Left common carotid artery plus branches (tissue), 1 donor: ENCODE data around the genes CLSTN2 and TFDP2.

GRCh38 chr3:139358723-139359460 lies 15.1 kb downstream of the MRPS22 start:
- PRO-cap = no peak

DNA sequence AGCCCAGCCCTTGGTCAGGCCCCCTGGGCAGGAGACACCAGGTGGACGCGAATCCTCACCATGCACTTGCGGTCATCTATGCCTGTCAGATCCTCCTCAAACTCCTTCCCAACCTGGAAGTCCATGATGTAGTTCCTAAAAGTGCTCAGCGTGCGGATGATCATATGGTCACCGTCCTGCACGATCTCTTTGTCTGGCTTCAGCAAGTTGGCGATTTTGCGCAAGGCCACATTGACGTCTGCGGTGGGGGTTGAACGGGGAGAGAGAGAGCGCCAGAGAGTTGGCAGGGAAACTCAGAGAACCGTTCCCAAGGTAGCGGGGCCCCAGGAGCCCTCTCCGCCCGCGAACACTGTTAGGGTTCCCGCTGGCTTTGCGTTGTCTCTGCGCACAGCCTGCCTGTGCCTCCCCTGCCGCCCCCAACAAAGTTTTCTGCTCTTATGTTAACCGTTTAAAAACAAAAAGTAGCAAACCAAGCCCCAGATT lies 779 bp downstream of the RBP1 start:
- PRO-cap = no peak

DNA sequence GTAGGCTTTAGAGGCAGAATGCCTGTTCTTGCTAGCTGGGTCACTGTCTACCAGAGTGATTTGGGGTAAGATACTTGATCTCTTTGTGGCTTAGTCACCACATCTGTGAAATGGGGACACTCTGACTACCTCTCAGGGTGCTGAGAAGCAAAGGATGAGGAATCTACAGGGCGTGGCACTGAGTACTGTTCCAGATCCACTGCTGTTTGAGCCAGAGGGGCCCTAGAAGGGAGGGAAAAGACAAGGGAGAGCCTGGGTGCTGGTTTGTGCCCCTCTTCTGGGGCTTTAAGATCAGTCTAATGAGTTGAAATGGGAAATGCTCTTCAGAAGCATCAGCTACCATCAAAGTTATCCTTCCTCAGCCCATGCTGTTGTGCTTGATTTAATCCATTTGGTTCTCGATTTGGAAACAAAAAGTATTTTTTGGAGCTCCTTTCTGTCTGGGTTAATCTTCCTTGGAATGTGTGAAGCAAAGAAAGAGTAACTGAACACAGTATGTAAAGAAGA lies 2.6 kb upstream of the RBP1 start:
- PRO-cap = no peak

DNA sequence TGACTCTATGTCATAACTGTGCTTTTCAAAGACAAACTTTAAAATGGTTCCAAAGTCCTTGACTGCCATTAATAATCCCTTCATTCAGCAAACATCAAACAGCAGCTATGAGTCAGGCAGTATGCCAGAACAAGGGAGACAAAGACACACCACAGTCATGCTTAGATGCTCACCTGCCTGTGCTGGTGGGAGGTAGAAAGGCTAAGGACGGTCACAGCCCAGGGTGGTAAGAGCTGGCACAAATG lies 23.1 kb downstream of the NMNAT3 start:
- PRO-cap = no peak

- PRO-cap = no peak
Observed at GRCh38 chr3:139934812-139935851, at the start of gene CLSTN2. TSS of gene CLSTN2 (plus strand) at chr3:139935185.

DNA sequence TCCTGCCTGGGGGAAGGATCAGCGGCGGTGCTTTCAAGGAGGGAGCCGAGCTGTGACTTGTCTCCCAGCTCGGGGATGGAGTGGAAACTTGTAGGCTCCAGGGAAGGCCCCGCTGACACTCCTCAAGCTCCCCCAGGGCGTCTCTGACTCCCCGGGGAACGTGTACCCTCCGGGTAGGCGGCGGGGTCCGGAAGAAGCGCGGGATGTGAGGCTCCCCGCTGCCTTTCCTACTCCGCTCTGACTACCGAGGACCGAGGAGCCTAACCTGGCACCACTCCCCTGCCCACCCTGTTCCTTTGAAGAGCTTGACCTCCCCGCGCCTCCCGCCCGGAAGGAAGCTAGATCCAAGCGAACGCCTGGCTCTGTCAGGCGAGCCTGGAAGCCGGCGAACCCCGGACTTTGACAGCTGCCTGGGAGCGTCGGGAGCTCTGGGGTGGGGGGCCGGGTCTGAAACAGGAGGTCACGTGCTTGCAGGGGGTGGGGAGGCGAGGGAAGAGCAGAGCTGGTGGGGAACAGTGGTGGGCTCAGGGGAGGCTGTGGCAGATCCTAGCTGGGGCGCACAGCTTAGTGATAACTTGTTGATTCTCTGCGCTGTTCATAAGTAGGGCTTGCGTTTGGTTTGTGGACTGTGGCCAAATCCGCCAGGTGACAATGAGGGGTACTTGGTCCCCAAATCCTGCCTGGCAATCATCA lies 1.0 kb downstream of the CLSTN2 start:
- PRO-cap = no peak

- PRO-cap = no peak
Observed at GRCh38 chr3:140910736-140911263, 30.8 kb upstream of the SLC25A36 start.

DNA sequence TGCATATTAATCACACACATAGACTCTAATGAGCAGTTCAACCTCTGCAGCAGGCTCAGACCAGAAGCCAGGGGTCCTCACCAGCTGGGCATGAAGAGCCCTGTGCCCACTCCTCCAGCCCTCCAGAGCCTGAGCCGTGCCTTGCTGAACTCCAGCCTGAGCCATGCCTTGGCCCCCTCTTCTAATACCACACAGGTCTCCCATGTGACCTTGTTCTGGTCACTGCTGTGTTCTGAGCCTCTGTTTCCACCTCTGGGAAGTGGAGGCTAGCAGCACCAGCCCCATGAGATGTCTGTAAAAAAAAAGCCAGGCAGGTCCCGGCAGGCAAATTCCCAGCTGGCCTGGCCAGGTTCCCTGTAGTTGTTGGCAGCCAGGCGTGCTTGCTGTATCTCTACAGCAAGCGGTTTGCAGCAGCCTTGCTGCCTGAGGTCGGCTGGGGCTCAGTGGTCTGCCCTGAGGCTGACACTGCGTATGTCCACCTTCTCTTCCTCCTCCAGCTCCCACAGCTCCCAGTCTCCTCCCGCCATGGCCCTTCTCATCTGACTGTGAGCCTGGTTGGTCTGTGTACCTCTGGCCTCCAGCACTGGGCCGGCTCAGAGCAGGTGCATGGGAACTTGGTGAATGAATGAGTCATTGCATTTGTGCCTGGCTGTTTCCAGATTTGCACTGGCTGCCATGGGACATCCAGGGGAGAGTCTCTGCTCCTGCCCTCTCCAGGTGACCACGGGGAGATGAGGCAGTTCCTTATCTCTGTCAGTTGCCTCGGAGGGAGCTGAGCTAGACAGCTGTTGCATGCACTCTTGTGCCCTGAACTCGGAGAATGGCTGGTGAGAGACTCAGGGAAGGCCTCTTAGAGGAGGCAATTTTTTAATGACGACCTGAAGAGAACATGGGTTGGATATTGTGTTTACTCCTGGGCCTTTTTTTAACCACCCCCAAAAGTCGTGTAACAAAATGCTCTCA lies 42.8 kb downstream of the SPSB4 start:
- PRO-cap = no peak

DNA sequence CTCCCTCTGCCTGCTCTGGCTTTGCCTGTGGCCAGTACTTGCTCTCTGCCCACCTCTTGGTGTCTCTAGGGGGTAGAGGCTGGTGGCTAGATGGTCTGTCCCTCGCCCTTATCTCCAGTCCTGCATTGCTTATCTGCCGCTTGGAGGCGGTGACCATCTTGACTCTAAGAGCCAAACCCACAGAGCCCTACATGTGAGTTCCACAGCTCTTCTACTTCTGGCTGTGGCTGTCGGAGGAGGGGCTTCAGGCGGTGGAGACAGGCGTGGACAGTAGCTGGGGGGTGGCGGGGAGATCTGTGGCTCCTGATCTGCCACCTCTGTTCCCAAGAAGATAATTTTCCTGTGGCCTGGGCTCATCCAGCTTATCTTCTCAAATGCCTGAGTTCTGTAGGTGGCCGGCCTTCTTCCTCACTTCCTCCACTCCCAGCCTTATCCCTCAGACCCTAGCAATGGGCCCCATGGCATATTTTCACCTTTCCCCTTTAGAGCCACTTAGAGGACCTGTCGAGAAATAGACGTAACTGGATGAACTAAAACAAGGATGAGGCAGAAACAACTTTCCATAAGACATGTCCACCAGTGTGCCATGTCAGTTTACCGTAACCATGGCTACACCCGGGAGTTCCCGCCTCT lies 55.5 kb upstream of the ZBTB38 start:
- PRO-cap = no peak

DNA sequence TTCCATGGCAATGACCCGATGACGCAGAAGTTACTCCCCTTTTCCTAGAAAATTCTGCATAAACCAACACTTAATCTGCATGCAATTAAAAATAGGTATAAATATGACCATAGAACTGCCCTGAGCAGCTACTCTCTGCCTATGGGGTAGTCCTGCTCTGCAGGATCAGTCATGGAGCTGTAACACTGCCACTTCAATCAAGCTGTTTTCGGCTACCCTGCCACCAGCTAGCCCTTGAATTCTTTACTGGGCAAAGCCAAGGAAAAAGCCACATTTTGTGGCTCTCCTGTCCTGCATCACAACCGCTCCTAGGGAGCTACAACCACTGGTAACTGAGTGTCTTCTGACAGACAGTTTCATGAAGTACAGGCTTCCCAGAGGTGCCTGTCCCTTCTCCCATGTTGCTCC lies 54.9 kb upstream of the ZBTB38 start:
- PRO-cap = no peak

DNA sequence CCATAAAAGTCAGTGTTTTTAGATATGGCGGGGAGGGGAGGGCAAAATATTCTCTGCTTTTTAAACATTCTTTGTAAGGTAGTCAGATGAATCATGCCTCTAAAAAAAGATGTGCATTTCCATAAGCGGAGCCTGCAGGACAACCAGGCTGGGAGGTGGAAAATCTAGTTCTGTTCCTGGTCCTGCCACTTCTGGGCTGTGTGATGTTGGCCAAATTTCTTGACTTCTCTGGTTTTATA lies 7.2 kb upstream of the ZBTB38 start:
- PRO-cap = no peak

- PRO-cap = bidirectional peak, plus-strand start at chr3:141487730, minus-strand start at chr3:141487624; unidirectional peak, minus-strand start at chr3:141487822
Observed at GRCh38 chr3:141487478-141488267, 846 bp downstream of the RASA2 start.

GRCh38 chr3:141529592-141530115 lies 42.8 kb downstream of the RASA2 start:
- PRO-cap = no peak

- PRO-cap = no peak
Observed at GRCh38 chr3:141591834-141593174, 105.5 kb downstream of the RASA2 start.

DNA sequence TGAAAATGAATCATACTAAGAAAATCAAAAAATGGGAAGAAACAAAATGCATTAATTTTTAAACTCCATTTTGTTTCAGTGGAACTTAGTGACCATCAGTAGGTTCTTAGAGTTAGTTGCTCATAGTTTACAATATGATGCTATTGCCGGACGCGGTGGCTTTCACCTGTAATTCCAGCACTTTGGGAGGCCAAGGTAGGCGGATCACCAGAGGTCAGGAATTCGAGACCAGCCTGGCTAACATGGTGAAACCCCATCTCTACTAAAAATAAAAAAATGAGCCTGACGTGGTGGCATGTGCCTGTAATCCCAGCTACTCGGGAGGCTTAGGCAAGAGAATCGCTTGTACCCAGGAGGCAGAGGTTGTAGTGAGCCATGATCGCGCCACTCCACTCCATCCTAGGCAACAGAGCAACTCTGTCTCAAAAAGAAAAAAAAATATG lies 43.1 kb downstream of the ATP1B3 start:
- PRO-cap = no peak

DNA sequence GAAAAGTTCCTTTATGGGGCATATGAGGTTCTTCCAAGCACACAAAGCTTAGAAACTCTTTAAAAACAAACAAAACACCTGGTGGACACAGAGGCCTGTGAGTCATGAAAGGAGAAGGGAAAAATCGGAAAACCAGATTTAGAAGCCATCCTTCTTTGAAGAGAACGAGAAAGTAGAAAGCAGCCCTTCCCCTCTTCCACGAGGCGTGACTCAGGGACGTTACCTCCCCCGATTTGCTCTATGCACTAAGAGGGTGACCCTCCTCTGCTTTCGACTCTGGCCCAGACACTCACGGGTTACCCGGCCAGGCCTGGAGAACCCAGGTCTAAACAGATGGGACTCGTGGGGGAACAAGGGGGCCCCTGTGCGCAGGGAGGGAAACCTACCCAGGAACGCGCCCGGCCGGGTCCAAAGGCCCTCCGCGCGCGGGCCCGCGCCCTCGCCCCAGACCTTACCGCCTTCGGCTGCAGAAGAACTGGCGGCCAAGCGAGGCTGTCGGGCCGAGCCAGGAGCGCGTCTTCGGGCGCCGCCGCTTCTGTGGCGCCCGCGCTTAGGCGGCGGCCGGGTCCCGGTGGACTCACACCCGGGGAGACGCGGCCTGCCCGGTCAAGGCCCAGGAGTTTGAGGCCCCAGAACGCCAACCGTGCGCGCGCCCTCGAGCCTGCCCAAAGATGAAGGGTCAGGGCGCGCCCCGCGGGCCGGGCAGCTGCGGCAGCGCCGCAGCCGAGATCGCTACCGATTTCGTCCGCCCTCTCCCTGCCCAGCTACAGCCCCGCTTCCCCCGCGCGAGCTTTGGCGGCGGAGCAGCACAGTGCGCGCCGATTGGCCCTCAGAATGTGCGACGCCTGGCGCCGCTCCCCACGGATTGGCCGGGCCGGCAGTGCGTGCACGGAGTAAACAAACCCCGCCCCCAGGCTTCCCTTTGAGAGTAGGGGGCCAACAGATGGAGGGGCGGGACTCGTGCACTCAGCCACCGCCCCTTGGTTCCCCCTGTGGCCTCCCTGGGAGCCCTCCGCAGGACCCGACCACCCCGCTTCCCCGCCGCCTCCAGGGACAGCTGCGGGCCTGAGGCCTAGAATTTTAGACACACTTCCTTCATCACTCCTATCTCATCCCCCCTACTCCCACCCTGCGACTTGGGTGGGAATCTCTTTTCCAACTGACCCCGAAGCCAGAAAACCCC lies at the start of gene TFDP2:
TSS of gene TFDP2 (minus strand) at position 817 of the 1,183 bp plus-strand sequence.
- PRO-cap = unidirectional peak, minus-strand start at position 766 of the sequence

DNA sequence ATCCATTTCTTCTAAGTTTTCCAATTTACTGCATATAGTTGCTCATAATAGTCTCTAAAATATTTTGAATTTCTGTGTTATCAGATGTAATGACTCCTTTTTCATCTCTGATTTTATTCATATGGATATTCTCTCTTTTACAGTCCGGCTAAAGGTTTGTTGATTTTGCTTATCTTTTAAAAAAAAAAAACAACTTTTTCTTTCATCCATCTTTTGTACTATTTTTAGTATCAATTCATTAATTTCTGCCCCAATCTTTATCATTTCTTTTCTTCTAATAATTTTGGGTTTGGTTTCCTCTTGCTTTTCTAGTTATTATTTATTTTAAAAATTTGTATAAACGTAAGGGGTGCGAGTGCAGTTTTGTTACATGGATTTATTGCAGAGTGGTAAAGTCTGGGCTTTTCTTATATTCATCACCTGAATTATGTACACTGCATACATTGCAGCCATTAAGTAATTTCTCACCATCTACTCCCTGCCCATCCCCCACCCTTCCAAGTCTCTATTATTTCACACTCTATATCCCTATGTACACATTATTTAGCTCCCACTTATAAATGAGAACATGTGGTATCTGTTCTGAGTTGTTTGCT lies 102.1 kb upstream of the GK5 start:
- PRO-cap = no peak

DNA sequence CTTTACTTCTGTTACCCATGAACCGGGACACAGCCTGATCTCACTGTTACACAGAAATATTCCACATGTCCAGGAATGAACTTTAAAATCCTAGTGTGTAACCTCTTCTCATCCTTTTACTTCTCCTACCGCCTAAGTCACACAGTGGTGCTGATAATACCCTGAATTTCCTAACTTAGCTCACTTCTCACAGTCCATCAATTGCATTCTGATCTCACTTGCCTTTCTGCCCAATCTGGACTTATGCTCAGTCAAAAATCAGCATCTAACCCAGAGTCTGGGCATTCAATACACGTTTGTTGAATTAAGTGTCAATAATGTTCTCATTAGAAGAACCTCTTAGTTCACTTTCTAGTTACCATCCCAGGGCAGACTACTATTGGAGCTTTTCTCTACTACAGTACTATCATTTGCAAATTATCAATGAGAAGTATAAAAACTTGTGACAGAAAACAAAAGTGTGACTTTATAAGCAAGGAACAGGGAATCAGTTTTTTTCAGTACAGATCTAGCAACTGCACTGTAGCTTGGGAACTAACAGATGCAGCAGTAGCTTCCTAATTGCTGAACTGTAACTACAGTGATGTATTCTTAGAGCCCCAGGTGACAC lies 17.0 kb downstream of the XRN1 start:
- PRO-cap = no peak

- PRO-cap = no peak
Observed at GRCh38 chr3:142619029-142619450, 22.8 kb downstream of the PLS1 start.

- PRO-cap = no peak
Observed at GRCh38 chr3:142645218-142645827, 49.1 kb downstream of the PLS1 start.